Rectum (tissue), 1 donor: ENCODE data around the genes RBM15B, TEX264 and IQCF3.

DNA sequence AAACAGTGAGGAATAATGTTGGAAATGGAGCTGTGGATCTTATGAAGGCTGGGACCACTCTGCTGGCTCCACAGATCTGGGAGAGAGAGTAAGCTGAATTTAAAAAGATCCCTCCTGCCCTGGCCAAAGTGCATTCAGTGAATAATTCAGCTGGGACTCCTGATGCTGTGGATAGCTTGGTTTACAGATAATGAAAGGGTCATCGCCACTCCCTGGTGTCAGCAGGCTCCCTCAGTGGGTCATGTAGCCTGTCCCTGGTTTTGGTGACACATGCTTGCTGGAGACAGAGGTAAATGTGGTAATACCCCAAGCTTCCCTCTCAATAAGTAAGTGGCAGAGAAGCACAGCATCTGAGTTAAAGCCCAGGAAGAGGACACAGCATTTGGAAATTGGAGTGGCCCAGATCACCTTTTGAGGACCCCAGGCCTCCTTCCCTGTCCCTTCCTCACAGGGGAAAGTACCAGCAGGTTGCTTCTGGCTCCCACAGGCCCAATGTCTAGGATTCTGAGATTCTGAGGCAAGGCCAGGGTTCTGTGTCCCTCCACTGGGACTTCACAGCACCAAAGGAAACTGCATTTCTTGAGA, 1.8 kb downstream of the TMEM115 start:
- PRO-cap: no peak

GRCh38 chr3:50446966-50448013, 56.1 kb downstream of the CACNA2D2 start:
- PRO-cap: no peak

- PRO-cap: no peak
Observed at GRCh38 chr3:50638320-50638636, 21.3 kb downstream of the MAPKAPK3 start.

GRCh38 chr3:50657808-50658478, 16.8 kb upstream of the DOCK3 start:
- PRO-cap: no peak

GRCh38 chr3:51391222-51391422, at the start of gene RBM15B:
Gene RBM15B, plus strand, starts transcription at chr3:51391285.
- PRO-cap: bidirectional peak, plus-strand start at chr3:51391304, minus-strand start at chr3:51391139

DNA sequence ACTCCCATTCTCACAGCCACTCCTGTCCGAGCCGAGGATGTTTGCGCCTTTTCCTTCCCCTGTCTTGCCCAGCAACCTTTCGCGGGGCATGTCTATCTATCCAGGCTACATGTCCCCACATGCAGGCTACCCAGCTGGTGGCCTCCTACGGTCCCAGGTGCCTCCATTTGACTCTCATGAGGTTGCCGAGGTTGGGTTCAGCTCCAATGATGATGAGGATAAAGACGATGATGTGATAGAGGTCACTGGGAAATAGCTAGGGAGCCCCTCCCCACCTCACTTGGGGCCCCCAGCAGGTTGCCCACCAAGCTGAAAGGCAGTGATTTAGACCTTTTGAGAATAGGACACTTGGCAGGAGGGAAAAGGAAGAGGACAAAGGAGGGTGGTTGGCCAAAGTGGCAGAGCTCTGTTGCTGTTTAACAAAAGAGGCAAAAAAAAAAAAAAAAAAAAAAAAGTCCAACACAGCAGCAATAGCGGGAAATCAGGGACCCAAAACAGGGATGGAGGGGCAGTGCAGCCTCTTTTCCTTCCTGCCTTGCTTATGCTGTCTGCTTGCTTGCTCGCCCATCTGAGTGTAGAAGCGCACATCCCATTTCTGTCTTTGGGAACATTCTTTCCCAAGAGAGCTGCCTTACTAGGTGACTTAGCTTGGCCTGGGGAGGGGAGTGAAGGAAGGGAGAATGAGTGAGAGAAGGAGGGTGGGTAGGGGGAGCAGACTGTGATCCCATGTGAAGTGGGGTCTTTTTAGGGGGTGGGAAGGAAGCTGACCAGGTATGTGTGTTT, 7.7 kb upstream of the TEX264 start:
- PRO-cap: no peak

DNA sequence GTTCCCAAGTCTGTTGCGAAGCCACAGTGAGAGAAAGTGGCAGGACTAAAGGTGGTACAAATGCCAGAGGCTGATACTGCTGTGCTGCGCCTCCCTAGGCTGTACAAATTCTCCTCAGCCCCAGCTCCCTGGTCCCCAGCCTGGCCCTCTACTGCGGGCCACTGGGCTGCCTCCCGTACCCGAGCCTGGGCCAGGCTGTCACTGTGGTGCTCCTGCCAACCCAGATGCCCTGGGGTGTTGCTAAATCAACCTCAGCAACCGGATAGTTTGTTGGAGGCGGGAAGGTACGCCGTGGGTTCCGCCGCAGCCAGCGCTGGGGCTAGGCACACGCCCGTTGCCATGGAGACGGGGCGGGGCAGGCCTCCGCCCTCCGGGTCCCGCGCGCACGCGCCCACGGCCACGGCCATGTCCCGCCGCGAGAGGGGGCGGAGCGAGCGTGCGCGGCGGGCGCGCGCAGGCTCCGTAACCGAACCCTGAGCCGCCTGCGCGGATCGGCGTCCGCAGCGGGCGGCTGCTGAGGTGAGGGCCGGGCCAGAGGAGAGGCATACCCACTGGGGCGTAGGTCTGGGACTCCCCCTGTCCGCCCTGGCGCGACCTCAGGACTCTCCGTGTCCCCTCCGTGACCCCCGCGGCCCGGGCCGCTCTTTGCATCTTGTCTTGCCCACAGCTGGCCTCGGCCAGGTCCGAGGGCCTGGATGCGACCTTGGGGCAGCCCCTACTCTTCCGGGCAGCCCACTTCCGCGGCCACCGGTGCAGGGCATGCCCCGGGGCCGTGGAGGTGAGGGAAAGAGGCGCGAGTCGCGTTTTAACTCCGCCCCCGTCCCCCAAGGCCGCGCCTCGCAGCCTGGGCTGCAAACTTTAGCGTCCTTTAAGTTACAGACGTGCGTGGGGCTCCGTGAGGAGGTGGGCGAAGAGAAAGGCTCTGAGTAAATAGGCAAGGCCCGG, at the start of gene TEX264:
TEX264 (plus strand) TSS at position 483 of the 945 bp plus-strand sequence.
- PRO-cap: bidirectional peak, plus-strand start at position 483 of the sequence, minus-strand start at position 315 of the sequence

- PRO-cap: no peak
Observed at GRCh38 chr3:51829025-51829488, at the start of gene IQCF3. Gene IQCF3, plus strand, starts transcription at chr3:51829426.

DNA sequence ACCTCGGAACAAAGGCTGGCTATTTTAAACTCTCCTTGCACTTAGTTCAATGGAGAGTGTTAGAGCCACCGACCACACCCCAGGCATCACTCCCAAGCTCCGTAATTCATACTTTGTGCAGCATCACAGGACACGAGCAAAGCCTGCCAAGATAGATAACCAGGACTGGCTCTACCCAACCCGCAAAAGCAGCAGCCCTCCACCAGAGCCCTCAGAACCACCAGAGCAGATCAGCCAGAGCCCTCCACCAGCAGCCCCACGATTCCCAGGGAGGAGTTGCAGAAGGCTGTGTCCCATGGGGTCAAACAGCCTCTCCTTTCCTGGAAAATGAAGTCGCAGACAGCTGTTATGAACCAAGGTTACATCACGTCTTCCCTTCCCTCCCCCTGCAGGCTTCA, 45.7 kb downstream of the POC1A start:
- PRO-cap: no peak

- PRO-cap: no peak
Observed at GRCh38 chr3:52136375-52137169, 17.7 kb downstream of the POC1A start.

GRCh38 chr3:52181427-52181954, 16.5 kb upstream of the ALAS1 start:
- PRO-cap: no peak

- PRO-cap: no peak
Observed at GRCh38 chr3:52183666-52184357, 14.1 kb upstream of the ALAS1 start.

DNA sequence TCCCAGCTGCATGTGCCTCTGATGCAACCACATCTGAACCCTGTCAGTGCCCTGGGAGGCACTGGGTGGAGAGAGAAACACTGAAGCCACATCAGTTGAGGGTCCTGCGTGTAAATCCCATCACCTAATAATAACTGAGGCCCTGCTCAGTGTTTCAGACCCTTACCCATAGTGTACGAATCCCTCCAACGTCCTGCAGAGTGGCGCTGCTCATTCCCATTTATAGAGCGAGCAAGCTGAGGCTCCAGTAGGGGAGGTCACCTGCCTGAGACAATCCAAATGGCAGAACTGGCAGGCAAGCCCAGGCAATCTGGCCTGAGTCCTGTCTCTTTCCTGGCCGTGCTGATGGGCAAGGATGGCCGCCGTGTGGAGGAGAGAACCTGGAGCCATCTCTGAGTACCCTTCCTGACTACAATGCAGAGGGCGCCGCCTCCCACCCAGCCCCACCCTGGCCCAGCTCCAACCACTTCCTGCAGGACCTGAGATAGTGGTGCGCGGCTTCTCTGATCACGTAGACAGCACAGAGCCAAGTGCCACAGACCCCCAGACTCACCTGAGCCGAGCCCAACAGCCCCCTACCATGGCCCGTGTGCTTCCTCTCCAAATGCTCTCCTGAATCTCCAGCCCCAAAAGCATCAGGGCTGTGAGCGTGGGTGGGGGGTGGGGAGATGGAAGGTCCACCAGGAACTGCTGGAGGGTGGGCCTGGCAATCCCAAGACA, 7.0 kb downstream of the TLR9 start:
- PRO-cap: no peak

DNA sequence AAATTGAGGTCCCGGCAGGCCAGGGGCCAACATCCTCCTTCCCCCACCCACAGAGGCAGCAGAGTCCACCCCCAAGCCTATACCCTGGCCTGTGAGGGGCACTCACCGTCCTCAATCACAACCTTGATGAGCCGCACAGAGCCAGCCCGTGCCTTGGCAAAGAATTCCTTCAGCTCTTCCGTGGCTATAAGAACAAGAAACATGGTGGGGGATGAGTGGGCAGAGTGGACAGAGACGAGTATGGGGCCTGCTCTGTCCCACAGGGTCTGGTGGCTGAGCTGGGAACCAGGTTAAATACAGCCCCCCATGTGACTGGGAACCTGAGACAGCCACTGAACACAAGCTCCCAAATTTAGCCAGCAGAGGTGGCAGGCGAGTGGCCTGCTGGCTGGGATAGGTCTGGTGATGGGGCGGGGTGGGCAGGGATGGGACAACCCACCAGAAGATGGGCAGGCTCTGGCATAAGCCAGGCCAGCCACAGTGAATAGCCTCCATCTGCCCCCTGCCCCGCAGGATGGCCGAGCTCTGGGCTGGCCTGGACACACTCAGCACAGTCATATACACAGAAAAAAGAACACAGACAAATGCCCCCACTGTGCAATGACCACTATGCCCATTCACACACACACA, 3.9 kb downstream of the TWF2 start:
- PRO-cap: no peak

DNA sequence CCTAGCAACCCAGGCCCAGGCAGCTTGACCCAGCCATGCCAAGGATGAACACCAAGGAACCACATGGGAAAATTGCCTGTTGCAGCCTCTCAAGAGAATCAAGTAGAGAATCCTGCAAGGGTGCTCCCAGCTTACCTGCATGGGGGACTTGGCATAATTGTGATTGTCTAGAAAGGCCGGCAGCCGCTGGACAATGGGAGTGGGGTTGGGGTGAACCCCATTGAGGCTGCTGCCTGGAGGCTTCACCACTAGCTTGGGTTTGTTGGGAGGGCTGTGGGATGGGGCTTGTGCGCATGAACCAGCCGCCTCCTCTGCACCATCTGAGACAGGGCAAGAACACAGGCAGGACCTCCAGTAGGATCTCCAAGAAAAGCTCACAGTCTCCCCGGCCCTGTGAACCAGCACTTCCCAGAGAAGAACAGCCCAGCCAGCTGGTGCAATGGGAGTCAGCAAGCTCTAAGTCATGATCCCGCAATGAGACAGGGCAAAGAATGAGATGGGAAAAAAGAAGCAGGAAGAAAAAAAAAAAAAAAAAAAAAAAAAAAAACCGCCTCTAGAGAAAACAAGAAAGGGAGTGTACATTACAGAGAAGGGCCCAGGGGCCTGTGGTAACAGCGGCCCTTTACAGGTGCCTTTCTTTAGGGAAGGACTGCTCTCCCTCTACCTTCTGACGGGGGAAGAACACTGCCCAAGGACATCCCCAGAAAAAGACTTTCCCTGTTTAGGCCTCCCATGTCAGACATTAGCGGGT, 4.7 kb downstream of the BAP1 start:
- PRO-cap: bidirectional peak, plus-strand start at position 586 of the sequence, minus-strand start at position 476 of the sequence

DNA sequence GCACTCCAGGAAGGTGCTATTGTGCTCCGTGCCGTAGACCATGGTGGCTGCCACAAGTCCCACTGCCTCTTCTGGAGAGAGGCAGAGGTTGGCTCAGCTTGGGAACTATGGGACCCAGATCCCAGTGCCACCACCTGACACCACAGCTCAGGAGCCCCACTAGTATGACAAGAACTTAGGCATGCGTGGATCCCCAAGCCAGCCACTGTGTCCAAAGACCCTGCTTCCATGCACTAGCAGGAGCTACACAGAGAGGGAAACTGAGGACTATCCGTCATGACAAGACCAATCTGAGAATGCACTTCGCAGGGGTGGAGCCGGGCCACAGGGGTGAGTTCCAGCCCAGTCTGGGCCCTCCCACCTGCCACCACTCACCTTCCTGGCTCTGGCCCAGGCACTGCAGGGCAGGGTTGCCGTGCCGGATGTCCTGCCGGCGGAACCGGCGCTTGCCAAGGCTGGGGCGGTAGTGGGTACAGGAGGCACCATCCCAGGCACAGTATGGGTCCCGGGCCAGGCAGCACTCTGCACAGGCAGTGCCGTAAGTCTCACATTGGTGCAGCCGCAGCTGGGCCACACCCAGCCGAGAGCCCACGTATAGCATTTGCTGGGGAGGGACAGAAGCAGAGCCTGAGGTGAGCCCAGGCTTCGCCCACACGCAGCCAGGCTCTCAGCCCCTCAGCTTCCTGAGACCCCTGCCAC, 7.2 kb downstream of the SEMA3G start:
- PRO-cap: no peak

- PRO-cap: no peak
Observed at GRCh38 chr3:52482477-52483410, 12.4 kb upstream of the STAB1 start.

DNA sequence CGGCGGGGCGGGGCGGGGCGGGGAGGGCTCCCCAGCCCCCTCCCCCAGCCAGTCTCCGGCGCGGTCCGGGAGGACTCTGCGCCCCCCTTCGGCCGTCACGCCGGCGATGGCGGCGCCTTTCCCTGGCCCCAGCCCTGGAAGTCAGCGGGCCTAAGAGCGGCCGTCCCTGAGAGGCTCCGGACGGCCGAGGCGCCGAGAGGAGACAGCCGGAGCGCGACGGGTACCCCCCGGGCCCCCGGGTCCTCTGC, 196 bp upstream of the NT5DC2 start:
- PRO-cap: no peak

DNA sequence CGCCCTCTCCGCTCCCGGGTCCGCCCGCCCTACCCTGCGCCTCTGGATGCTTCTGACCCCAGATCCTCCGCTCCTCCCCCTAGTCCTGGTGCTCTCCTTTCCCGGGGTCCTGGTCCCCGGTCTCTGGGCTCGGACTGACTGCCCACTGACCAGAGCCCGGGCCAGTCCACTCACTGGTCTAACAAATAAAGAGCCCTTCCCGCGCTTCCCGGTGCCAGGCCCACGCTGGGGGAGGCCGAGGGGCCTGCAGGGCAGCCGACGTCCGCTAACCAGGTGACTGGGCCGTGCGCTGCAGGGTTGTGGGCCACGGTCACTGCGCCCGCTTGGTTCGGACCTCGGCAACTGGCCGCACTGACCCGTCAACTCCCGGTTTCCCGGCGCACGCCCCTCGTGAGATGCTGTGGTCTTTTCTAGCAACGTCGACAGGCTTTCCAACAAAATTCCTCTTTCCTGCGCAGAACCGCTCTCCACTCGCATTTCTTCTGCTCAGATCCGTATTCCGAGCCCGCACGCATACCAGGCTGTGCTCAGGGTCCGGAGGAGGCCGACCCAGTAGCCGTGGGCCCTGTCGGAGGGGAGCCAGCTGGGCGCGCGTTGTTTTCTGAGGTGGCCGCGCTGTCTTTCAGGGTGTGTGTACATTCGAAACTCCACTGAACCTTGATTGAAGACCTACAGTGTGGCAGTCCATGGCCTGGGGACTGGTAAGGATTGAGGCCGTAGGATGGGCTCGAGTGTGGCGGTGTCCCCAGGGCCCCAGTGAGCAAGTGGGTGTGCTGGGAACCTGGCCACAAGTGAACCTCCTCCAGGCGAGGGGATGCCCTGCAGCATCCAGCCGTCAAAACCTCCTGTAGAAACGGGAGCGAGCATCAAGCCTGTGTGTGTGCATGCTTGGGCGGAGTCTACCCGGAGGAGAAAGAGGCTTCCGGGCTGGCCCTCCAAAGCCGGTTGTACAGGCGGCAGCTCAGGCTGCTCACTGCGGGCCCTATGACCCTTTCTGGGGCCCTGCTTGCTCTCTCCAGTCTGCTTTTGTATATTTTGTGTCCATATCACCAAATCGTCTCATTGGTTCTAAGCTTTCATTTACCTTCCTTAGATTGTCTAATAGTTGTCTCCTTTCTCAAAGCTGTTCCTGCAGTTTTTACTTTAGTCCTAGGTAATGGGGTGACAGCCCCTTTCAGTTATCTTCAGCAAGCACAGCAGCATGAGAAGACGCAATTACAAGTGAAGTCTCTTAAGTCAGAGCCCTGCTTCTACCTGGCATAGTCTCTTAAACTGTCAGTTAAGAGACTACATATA, 968 bp upstream of the NT5DC2 start:
- PRO-cap: unidirectional peak, minus-strand start at position 844 of the sequence

GRCh38 chr3:52679258-52680288, 6.3 kb upstream of the GNL3 start:
- PRO-cap: no peak